Omental fat pad (tissue), 4 donors: ENCODE data around the gene SLC26A8.

DNA sequence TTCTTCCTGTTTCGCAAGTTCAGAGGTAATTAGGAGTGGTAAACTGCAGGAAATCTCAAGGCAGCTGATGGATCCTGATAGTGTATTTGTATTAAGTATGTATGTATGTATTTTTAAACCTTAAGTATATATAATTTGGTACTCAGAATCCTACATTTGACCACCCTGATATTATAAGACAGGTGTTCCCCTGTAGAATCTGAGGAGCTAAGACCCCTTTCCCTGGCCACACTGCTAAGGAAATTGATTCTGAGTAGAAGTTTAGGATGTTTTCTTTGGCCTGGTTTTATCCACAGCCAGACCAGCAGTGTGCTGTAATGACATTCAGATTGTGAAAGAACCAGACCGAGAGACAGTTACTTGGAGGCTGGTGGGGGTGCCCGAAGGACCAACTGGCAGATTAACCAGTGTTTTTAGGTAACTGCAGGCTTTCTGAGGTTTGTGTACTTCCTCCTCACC, 94.0 kb downstream of the TCP11 start:
- PRO-cap = no peak
- RAMPAGE, long total RNA, 4 experiments = no peak in any of the 4 experiments

DNA sequence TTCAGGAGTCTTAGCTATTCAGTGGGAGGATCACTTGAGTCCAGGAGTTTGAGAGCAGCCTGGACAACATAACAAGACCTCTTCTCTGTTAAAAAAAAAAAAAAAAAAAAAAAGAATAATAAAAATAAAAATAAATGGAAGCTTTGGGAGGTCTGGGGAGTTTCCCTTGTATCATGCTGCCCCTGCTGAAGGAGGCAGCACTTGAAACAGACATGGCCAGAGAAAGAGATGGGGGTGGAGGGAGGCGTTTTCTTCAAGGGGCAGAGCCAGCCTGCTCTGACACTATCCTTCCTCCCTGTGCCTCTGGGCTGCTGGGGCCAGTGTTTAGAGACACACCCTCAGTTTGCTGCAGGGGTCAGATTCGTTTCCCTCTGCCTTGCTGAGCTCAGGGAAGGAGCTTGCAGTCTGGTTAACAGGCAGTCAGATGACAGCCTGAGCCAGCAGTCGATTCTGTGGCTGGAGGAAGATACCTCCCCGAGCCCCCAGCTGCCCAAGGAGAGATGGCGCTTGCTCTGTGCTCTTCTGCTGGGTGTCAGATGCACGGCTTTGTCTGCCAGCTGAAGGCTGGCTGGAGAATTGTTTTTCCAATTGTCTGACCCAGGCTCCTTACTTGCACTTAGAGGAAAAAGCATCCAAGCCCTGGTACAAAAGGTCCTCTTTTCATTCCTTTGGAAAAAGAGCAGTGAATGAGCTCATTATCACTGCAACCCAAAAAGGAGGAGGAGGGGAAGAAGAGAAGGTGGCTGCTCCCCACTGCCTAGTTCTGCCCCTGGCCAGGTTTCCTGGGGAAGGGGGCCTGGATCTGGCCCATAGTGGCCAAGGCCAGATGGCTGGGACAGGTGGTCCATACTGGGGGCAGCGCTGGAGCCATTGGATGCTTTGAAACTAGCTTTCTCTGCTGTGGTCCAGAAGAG, 88.4 kb downstream of the TCP11 start:
- PRO-cap = no peak
- RAMPAGE, long total RNA, 4 experiments = no peak in any of the 4 experiments

DNA sequence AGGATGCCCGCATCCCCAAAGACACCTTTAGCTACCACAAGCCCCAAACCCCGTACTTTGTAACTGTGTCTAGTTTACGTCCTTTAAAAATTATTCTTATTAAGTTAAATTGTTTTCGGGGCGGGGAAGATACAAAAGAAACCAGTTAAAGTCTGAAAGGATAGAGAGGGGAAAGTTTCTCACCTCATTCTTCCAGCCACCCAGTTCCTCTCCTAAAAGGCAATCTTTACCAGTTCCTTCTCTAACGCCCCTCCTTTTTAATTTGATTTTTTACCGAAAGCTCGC, 1.1 kb upstream of the ZNF76 start:
- PRO-cap = no peak
- RAMPAGE, long total RNA, 4 experiments = no peak in any of the 4 experiments

DNA sequence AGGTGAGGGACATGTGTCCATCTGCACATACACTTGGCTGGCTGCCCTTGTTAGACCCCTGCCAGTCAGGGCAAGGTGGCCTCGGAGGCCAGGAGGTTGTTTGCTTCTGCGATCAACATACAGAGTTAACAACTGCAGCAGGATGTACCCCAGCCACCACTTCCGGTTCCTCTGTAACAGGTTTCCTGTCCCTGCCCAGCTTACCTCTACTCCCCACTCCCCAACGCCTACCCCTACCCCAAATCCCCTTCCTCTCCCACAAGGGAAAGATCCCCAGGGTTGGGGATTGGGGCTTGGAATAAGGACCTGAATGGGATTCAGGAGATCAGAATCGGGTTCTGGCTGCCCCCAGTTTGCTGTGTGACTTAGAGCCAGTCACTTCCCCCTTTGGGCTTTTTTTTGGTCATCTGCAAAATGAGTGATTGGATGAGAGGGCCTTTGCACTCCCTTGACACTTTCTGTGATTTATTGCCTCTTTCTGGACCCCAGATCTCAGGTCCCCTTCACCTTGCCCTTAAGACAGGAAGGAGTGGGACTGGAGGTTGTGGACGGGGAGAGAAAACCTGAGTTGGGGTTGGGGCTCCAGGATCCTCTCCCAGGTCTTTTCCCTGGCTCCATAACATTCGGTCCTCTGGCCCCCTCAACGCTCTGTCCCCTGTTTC, 14.1 kb downstream of the DEF6 start:
- PRO-cap = no peak
- RAMPAGE, long total RNA, 4 experiments = no peak in any of the 4 experiments

DNA sequence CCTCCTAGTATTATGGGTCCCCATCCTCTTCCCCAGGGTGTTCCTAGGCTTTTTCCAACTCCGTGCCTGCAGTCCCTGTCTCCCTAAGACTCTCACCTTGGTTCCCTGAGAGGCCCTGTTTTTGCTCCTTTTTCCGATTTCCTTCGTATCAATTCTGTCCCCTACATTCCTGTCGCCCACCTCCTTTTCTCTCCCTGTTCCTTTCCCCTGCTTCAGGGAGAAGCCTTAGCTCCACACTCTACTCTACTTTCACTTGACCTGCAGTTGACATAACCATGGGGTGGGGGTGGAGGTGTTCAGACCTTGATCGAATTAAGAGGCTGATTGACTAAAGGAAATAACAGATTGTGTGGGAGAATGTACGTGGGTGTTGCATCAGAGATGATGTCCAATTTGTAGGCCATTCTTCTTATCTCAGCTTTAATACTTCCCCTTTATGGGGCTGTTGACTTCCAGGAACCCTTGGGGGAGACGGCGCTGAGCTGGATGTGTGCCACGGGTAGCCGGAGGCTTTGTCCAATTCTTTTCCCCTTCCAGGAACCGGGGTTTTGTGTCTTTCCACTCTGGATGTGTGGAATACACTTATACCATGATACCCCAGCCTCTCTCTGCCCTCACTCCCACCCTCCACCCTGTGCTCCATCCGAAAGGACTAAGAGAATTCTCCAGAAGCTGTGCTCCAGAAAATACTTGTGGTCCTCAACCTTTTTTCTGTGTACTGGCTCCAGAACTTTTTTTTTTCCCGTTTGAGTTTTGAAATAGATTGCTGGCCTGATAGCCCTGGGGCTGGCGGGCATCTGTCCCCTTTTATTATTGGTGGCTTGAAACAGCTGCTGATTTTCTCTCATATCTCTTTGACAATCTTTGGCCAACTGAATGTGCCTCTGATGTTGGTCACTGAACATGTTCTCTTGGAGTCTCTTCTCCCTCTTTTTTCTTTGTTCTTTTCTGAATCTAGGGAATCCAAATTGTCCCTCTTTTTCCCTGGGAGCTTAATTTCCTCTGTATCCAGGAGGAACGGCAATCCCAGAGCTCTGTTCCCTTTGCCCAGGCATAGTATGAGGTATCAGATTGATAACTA, 1.2 kb downstream of the PPARD start:
- PRO-cap = no peak
- RAMPAGE, long total RNA, 4 experiments = no peak in any of the 4 experiments

GRCh38 chr6:35348340-35349012, 6.1 kb downstream of the PPARD start:
- PRO-cap = no peak
- RAMPAGE, long total RNA, 4 experiments = no peak in any of the 4 experiments

GRCh38 chr6:35365678-35366286, 23.4 kb downstream of the PPARD start:
- PRO-cap = no peak
- RAMPAGE, long total RNA, 4 experiments = no peak in any of the 4 experiments

- PRO-cap = no peak
- RAMPAGE, long total RNA, 4 experiments = no peak in any of the 4 experiments
Measured at GRCh38 chr6:35370052-35371014, 28.0 kb downstream of the PPARD start.

DNA sequence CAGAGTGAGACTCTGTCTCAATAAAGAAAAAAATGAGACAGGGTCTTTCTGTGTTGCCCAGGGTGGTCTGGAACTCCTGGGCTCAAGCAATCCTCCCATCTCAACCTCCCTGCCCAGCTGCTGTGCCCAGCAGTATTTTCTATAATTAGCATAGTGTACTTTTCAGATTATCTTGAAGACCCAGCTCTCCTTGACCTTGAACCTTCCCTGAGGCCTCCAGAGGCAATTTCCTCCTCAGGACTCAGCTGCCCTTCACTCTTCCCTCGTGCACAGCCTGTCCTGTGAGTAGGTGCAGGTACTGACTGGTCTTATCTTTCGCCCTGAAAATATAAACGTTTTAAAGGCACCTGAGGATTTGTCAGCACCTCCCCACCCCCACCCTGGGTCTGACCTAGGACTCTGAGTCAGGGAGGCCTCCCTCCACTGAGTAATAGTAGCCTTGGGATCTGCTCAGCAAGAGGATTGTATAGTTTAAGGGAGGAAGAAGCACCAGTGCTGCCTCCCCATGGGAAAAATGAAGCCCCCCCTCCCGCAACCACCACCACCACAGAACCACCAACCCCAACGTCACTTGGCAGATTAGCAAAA, 54.5 kb downstream of the PPARD start:
- PRO-cap = no peak
- RAMPAGE, long total RNA, 4 experiments = no peak in any of the 4 experiments

GRCh38 chr6:35401447-35401927, 50.7 kb upstream of the FANCE start:
- PRO-cap = no peak
- RAMPAGE, long total RNA, 4 experiments = no peak in any of the 4 experiments

GRCh38 chr6:35485978-35487007, 10.6 kb downstream of the TEAD3 start:
- PRO-cap = no peak
- RAMPAGE, long total RNA, 4 experiments = no peak in any of the 4 experiments

- PRO-cap = no peak
- RAMPAGE, long total RNA, 4 experiments = no peak in any of the 4 experiments
Measured at GRCh38 chr6:35582297-35583150, 69.8 kb upstream of the TULP1 start.

GRCh38 chr6:35596483-35597293, 84.0 kb upstream of the TULP1 start:
- PRO-cap = no peak
- RAMPAGE, long total RNA, 4 experiments = no peak in any of the 4 experiments

DNA sequence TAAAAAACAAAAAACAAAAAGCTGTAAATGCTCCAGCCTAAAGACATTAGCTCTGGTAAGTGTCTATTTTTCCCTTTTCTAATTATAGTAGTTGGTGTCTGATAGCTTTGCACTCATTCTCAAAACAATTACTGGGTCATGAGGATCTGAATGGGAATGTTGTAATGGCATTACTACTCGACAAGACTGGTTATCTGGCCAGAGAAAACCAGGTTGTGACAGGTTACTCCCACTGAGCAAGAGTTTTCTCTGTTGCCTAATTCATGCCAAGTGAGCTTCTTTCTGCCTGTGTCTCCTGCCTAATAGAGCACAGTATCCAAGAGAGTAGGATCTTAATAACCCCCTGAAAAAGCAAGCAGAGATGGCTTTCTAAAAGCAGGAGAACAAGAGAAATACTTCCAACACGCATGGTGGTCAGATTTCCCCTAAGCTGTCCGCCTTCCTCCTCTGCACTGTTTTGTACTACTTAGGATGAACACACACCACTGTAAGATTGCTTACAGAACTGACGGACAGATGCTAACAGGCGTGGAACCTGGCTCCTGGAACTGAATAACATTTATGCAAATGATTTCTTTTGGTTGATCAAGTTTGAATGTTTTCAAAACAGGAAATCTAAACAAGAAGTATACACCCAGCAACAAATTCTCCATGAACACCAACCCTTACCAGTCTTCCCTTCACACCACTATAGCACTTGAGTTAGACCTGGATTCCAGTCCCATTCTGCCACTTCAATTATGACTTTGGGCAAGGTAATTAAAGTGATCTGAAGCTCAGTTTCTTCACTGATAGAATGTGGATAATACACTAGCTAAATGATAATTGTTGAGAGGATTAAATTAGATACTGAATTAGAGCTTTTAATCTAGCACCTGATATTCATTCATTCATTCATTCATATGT, 86.2 kb downstream of the FKBP5 start:
- PRO-cap = no peak
- RAMPAGE, long total RNA, 4 experiments = start-site peak on the plus strand in 1 of 4 experiments, centred at position 294 of the sequence, 7 reads per replicate

GRCh38 chr6:35689027-35689534, 366 bp upstream of the FKBP5 start:
- PRO-cap = no peak
- RAMPAGE, long total RNA, 4 experiments = no peak in any of the 4 experiments

DNA sequence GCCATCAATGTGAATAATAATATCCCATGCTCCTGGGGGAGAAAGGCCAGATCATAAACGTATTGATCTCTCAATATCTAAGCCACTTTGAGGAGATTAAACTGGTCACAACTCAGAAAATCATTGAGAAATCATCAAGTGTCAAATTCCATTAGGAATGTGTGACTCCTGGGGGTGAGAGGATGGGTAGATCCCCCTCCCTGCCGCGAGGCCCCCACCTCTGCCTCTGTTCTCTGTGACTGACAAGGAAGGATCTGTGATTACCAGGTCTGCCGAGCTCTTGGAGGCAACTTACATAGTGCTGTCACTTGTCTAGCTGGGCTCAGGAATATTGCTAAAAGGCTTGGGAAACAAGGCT, 11.8 kb upstream of the ARMC12 start:
- PRO-cap = no peak
- RAMPAGE, long total RNA, 4 experiments = no peak in any of the 4 experiments

- PRO-cap = no peak
- RAMPAGE, long total RNA, 4 experiments = no peak in any of the 4 experiments
Measured at GRCh38 chr6:35764327-35765089, 11.9 kb upstream of the CLPSL2 start.

GRCh38 chr6:35831252-35832157, 26.4 kb downstream of the LHFPL5 start:
- PRO-cap = no peak
- RAMPAGE, long total RNA, 4 experiments = no peak in any of the 4 experiments

GRCh38 chr6:35973634-35974156, 50.7 kb downstream of the SLC26A8 start:
- PRO-cap = no peak
- RAMPAGE, long total RNA, 4 experiments = no peak in any of the 4 experiments

GRCh38 chr6:36024086-36024901, at the start of gene SLC26A8:
SLC26A8 (minus strand) TSS chr6:36024641.
- PRO-cap = no peak
- RAMPAGE, long total RNA, 4 experiments = no peak in any of the 4 experiments